Endometrial microvascular endothelial cells (primary cell): ENCODE results near the genes HEPACAM2, PON1 and PON3.

GRCh38 chr7:92759514-92760091 is 76.8 kb downstream of the CDK6 start:
- RAMPAGE, long total RNA = no peak

- RAMPAGE, long total RNA = no peak
These were observed 37.5 kb downstream of the CDK6 start for GRCh38 chr7:92798621-92799463.

GRCh38 chr7:92834017-92834474 is 2.3 kb downstream of the CDK6 start:
- RAMPAGE, long total RNA = no peak

DNA sequence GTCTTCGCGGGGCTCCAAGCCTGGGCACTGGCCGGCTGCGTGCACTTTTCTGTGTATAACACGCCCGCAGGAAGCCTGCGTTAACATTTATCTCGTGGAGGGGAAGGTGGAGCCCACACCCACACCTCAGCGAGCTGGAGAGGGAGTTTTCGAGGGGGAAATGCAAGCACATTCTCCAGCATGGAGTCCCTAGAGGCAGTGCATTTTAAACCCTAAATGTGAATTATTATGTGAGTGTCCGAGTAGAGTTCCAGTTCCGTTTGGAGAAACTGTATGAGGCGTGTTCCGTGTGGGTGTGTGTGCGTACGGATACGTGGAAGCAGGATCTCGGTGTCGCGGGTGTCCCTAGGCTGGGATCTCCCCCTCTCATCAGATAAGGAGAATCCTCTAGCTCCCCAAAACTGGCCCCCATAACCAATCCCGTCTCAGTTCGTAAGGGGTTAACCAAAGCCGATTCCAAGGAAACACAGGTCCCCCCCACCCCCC is 452 bp downstream of the CDK6 start:
- RAMPAGE, long total RNA = no peak

GRCh38 chr7:93225979-93226731 is at the start of gene HEPACAM2:
Gene HEPACAM2 (minus strand): TSS chr7:93226469.
- RAMPAGE, long total RNA = no peak

DNA sequence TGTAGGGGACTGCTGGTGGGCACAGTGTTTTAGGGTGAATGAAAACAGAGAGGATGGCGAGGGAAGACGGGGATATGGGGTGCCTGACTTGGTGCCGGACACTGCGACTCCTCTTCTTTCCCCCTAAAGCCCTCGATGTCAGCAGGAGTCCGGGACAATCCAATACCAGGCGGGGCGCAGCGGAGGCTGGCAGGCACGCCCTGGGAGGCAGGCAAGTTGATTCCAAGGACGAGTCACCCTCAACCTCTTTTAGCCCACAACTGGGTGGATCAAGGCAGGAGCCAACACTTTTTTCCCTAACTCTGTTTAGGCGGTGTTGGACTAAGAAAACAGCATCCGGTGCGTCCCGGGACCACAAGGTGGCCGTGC is 937 bp upstream of the CALCR start:
- RAMPAGE, long total RNA = no peak

- RAMPAGE, long total RNA = no peak
These were observed 16.9 kb upstream of the CALCR start for GRCh38 chr7:93590951-93592241.

DNA sequence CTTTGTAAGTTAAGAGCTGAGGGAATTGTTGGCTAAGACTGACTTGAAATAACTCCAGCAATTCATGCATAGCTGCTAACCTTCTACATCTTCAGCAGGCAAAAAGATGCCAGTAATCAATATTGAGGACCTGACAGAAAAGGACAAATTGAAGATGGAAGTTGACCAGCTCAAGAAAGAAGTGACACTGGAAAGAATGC is 174 bp downstream of the GNGT1 start:
- RAMPAGE, long total RNA = no peak

GRCh38 chr7:94706018-94706406 is 50.1 kb upstream of the SGCE start:
- RAMPAGE, long total RNA = no peak

DNA sequence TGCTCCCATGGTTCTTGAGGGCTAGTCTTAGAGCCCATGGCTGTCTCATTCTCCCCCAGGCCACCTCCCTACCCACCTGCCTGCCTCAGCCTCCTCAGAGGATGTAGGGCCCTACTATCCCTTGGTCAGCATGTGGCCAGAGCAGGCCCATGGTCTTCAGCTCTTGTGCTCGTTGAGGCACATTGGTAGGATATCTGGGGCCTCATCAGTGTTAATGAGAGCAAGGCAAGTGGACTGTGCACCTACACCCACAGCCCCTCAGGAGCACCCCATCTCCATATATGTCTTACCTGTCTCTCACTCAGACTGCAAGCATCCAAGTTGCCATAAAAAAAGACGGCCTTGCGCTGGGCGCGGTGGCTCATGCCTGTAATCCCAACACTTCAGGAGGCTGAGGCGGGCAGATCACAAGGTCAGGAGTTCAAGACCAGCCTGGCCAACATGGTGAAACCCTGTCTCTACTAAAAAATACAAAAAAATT is 72.2 kb upstream of the PPP1R9A start:
- RAMPAGE, long total RNA = no peak

DNA sequence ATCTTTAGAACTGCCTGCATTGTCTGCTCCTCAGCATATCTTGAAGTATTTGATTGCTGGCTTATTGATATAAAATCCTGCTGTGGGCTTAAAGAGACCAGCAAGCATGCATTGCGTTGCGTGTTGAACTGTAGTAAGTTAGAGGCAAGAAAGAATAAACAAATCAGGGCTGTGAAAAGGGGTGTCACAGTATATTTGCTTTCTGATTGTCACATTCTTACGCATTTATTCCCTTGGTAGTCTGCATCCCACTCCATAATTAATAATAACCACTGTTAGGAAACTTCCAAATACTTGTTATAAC is 1.5 kb downstream of the PPP1R9A start:
- RAMPAGE, long total RNA = no peak

- RAMPAGE, long total RNA = no peak
These were observed at the start of gene PON1 for GRCh38 chr7:95324260-95324963. Gene PON1 (minus strand): TSS chr7:95324532.

GRCh38 chr7:95396061-95396618 is at the start of gene PON3:
Gene PON3 (minus strand): TSS chr7:95396375.
- RAMPAGE, long total RNA = no peak

DNA sequence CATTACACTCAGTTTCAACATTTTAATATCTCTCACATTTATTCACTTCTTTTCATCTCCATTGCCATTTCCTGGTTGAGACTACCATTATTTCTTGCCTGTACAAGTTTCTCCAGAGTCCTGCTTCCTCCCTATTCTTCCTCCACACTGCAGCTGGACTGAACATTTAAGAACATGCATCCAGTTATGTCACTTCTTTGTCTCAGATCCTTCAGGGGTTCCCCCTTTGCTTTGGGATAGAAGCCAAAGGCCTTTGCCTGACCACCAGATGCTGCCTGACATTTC is 84.8 kb upstream of the PDK4 start:
- RAMPAGE, long total RNA = no peak

DNA sequence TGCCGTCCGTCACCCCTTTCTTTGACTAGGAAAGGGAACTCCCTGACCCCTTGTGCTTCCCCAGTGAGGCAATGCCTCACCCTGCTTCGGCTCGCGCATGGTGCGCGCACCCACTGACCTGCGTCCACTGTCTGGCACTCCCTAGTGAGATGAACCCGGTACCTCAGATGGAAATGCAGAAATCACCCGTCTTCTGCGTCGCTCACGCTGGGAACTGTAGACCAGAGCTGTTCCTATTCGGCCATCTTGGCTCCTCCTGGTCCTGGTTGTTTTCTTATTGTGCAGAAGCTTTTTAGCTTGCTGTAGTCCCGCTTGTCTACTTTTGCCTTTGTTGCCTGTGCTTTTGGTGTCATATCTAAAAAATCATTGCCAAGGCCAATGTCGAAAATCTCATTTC is 65.4 kb downstream of the DYNC1I1 start:
- RAMPAGE, long total RNA = no peak

DNA sequence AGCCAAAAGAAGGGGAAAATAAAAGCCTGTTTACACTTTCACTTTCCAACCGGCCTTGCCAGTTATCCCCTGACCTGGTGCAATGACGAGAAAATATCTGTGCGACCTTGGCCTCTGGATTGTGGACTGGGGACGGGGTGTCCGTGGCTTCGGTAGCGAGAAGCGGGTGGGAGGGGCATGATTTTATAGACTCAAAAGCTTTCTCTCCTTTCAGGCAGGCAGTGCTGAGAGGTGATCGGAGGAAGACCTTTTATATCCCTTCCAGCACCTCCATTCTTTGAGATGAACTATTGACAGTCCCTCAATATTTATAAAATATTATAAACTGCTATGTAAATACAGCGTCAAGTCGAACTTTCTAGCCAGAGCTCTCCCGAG is 144.7 kb downstream of the DYNC1I1 start:
- RAMPAGE, long total RNA = no peak

DNA sequence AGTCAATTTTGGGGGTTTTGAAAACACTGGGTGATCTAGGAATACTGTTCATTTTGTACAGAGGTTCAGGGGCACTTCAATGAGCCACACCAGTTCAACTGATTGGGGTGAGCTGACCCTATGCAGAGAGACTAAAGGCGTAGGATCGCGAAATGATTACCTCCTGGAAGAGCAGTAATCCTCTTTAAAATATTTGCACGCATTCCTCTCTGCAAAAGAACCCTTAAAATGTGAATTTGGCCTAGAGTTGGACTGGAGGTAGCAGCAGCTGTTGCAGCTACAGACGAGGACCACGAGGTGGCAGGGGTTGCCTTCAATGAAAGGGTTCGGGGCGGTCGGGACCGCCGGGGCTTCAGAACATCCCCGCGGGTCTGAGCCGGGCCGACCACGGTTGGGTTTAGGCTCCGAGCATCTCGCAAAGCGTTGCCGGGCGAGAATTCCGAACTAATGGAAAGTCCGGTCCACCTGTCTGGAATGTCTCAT is 246.5 kb downstream of the SLC25A13 start:
- RAMPAGE, long total RNA = no peak

DNA sequence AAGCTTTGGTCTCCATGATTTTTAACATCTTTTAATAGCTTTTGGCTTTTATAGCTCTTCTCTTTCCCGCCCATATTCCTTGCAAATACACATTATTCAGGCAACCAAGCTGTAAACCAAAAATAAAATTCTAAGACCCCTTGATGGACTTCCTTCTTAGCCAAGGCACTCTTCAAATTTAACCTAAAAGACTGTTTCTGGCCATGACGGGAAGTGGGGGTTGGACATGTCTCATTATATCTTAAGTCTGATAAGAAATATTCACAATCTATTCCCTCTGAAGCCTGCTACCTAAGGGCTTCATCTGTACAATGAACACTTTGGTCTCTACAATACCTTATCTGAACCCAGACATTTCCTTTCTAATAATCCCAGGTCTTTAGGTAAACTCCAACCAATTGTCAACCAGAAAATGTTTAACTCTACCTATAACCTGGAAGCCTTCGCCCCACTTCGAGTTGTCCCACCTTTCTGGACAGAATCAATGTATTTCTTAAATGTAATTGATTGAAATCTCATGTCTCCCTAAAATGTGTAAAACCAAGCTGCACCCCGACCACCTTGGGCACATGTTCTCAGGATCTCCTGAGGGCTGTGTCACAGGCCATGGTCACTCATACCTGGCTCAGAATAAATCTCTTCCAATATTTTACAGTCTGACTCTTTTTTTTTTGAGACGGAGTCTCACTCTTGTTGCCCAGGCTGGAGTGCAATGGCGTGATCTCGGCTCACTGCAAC is 79.4 kb downstream of the SLC25A13 start:
- RAMPAGE, long total RNA = no peak

- RAMPAGE, long total RNA = no peak
These were observed 19.0 kb downstream of the SLC25A13 start for GRCh38 chr7:96302634-96303574.

GRCh38 chr7:97017453-97017895 is 7.2 kb downstream of the DLX5 start:
- RAMPAGE, long total RNA = no peak